ENCODE measurements around the genes SRRM4 and BICDL1.

GRCh38 chr12:118373433-118373997 is 808 bp upstream of the TAOK3 start:
- PRO-cap = no peak

GRCh38 chr12:118383810-118384258 is 7.5 kb downstream of the SUDS3 start:
- PRO-cap = no peak

DNA sequence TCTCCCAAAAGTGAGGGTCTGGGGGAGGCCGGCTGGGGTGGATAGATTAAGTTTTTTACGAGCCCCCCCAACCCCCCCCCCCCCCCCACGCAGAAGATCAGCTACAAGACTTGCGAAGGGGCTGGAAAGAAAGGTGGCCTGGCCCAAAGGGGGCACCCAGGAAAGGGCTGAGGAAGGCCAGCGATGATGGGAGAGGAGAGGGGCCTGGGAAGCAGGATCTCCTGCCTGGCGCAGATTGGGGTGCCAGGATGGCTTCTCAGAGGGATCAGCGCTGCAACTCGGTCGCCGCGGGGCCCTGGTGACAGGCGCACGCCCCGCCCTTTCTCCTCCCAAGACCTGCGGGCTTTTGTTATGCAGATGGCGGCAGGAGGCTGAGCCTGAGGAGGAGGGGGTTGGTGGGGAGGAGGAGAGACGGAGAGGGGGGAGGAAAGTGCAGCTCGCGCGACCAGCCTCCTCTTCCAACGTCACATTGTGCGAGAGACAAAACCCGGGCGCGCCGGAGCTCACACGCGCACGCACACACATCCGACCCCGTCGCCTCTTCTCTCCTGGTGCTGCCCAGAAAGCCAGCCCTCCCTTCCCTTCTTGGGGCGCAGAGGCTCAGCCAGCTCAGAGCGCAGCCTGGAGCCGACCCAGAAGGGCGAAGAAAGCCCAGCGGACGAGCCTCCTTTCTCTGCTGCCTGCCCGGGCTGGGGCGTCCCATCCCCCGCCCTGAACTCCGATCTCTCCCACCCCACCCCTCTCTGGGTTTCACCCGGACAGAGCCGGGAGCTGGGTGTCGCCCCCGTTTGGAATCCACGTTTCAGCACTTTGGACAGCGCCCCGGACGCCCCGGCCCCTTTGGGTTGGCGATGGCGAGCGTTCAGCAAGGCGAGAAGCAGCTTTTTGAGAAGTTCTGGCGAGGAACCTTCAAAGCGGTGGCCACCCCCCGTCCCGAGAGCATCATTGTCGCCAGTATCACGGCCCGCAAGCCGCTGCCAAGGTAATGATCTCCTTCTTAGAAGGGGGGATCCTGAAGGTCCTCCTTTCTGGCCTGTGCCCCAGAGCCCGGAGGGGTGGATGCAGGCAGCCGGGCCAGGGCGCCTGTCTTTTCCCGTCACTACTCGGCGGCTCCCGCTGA is at the start of gene SRRM4:
Gene SRRM4 (plus strand): TSS at position 510 of the 1,120 bp plus-strand sequence.
- PRO-cap = no peak

DNA sequence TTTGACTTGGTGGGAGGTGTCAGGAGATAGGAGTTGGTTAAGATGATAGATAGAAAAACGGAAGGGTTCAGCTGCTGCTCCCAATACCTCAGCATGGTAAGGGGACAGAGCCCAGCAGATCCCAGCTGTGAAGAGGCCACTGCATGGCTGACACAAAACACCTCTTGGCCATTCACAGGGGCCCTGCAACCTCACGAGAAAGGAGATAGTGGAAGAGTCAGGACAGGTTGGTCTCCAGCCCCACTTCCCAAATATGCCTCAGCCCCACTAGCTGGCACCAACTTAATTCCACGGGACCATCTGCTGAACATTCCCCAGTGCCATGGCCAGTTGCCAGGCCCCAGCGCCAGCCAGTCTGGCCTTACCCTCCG is 21.3 kb upstream of the HSPB8 start:
- PRO-cap = no peak

DNA sequence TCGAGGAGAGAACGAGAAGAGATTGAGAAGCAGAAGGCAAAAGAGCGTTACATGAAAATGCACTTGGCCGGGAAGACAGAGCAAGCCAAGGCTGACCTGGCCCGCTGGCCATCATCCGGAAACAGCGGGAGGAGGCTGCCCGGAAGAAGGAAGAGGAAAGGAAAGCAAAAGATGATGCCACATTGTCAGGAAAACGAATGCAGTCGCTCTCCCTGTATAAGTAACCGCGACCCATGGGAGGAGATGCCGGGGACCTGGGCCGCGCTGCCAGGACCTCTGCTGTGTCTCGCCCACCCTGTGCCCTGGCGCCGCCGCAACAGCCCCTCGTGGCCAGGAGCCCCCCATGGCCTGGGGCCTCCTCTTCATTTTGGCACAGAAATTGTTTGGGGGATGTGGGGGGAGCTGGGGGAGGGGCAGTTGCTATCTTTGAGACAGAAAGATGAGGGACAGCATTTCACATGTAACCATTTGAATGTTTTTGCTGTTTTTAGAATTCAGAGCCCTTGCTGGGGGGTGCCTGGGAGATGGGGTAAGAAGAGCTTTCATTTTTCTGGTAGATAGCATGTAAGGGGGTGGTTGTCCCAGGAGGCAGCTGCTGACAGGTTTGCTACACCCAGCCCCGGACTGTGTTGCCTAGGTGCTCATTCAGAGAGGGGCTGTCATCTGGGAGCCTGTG is 16.6 kb downstream of the HSPB8 start:
- PRO-cap = no peak

GRCh38 chr12:119246872-119247705 is 68.4 kb downstream of the HSPB8 start:
- PRO-cap = no peak

DNA sequence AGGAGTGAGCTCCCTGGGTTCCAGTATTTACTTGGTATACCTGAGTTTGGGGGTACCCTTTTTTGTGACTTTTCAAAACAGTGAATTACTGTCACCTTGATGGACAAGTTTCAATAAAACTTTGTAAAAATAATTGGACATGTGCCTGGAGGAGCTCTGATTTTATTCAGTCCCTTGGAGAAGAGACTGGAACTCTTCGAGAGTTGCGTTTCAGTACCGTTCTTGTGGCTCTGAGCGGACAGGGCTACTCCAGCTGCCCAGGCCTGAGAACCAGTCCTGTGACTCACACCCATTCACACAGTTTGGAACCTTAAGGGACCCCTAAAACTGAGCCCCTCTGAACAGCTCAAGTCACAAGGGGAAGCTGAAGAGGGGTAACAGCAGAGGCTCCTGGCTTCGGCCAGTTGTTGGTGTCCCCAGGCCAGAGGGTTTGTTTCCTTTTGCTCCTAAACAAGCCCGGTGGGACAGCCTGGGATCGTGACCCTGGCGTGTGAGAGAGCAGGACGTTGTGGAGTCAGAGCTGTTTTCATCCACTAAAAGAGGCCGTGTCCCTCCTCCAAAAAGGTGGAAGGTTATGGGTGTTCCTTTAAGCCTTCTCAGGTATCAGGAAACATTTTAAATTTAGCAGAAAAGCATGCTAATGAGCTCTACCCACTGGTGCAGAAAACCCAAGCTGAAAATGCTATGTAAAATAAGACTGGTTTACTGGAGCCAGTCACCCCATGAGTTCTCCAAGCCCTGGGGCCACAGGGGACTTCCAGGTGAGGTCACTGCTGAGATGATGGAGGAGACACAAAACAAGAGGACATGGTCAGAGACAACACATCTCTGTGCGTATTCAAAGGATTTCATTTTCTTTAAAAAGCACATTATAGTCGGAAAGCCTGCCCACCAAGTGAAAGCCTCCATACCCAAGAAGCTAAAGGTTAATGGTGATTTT is 13.8 kb downstream of the PRKAB1 start:
- PRO-cap = no peak

GRCh38 chr12:119692241-119693667 is 24.8 kb downstream of the PRKAB1 start:
- PRO-cap = no peak

- PRO-cap = unidirectional peak, minus-strand start at chr12:119804455
Observed at GRCh38 chr12:119803928-119804929, 72.9 kb downstream of the CIT start.

DNA sequence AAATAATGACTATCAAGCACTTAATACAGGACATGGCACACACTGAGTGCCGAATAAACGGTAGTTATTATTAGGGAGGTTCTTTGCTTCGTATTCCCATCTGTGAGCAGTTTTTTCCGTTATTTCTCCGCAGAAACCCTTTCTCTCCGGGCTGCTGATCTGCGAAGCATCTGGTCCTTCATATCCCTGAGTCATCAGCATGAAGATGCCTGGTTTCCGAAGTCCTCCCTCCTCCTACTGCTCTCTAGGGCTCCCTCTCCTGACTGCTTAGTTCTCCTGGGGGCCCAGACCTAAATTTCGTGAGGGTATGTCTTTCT is 737 bp upstream of the BICDL1 start:
- PRO-cap = no peak

GRCh38 chr12:119988658-119989710 is at the start of gene BICDL1:
Gene BICDL1, plus strand, starts transcription at chr12:119989236.
- PRO-cap = unidirectional peak, plus-strand start at chr12:119989212

DNA sequence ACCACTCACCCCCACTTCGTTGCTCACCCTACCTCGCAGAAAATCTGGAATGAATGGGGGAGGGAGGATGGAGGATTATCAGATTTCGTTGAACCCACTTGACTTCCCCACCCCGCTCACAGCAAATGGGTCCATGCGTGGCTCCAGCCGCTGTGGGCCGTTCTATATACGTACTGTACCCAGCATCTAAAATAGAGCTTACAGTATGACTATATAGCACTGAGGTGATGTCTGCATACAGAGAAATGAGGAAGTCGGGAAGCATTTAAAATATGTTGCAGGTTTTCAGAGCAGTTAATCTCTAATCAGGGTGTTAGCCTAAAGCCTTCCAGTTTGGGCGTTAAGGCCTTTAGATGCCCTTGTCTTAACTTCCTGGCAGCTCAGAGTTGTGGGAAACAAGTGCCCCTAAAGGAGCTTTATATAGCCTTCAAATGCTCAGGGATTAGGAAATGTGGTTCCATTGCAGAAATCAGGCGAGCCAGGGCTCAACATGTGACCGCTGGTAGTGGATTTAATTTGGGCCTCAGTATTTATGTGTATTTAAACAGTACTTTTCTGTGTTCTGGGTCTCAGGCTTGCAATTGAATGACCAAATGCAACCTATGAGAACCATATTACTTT is 1.4 kb downstream of the BICDL1 start:
- PRO-cap = no peak

DNA sequence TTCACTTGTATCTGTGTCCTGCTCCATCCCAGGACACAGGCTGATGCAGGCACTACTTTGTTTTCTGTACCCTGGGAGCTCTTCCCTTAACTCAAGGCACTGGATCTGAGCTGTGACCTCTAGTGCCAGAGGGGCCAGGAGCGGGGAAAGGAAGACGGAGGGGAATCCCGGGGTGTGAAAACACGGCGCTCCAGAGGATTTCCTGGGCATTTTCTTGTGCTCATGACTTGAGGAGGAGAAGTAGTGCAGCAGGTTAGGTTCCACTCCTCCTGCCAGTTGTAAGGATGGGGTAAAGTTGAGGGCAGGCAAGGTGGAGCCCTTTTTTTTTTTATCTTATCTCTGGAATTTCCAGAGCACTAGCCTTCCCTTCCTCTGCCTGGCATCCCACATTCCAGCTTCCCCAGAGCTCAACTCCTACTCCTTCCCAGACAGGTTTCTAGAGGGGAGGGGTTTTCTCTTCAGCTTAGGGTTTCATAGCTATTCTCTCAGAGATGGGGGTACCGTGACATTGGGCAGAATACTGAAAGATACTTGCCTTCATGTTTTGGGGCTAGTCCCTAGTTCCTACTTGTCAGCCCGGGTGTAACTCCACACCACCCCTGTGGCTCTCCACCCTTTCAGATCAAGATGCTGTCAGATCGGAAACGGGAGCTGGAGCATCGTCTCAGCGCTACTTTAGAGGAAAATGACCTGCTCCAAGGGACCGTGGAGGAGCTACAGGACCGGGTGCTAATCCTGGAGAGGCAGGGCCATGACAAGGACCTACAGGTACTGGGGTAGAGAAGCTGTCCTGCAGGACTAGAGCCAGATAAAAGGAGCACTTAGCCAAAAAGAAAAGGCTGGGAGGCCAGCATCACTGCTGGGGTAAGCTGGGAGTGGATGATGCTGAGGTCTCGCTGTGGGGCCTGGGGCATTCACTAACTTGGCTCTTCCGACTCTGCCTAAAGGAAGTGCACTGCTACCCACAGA is 52.2 kb downstream of the RAB35 start:
- PRO-cap = no peak

- PRO-cap = no peak
Observed at GRCh38 chr12:120124267-120124776, 7.8 kb upstream of the RAB35 start.

DNA sequence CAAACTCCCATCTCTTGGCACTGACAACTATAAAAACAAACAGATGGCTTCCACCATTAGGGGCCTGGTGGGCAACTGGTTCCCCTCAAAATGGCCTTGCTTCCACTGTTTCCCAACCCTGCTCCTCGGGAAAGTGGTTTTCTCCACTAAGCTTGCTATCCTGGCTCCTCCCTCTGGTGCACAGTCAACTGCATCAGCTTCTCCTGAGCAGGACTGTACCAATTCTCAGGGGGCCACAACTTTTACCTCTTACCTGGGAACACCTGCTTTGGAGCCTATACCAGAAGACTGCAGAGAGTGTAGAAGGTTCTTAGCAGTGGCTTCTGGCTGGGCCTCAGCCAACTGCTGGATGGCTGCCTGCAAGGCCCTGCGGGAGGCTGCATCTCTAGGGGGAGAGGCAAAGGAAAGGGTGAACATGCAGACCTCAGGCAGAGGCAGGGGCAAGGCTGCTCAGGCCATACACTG is 10.6 kb downstream of the GCN1 start:
- PRO-cap = no peak

GRCh38 chr12:120194096-120194622 is 356 bp downstream of the GCN1 start:
- PRO-cap = no peak

GRCh38 chr12:120240307-120241110 is 25.0 kb downstream of the PXN start:
- PRO-cap = no peak

GRCh38 chr12:120247410-120247824 is 18.1 kb downstream of the PXN start:
- PRO-cap = no peak

DNA sequence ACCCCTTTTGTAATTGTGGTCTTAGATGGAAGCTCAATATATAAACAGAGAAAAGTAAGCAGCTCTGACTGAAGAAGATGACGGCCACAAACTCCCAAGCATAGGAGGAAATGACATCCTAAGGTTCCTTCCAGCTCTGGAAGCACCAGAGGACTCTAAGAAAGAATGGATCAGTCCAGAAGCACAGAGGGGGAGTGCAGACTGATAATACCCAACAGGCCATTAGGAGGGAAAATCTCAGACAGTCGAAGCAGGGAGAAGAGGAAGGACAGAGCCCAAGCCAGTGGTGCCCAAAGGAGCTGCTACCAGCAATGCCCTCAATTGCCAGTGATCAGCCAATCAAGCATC is 16.4 kb downstream of the PXN start:
- PRO-cap = no peak

DNA sequence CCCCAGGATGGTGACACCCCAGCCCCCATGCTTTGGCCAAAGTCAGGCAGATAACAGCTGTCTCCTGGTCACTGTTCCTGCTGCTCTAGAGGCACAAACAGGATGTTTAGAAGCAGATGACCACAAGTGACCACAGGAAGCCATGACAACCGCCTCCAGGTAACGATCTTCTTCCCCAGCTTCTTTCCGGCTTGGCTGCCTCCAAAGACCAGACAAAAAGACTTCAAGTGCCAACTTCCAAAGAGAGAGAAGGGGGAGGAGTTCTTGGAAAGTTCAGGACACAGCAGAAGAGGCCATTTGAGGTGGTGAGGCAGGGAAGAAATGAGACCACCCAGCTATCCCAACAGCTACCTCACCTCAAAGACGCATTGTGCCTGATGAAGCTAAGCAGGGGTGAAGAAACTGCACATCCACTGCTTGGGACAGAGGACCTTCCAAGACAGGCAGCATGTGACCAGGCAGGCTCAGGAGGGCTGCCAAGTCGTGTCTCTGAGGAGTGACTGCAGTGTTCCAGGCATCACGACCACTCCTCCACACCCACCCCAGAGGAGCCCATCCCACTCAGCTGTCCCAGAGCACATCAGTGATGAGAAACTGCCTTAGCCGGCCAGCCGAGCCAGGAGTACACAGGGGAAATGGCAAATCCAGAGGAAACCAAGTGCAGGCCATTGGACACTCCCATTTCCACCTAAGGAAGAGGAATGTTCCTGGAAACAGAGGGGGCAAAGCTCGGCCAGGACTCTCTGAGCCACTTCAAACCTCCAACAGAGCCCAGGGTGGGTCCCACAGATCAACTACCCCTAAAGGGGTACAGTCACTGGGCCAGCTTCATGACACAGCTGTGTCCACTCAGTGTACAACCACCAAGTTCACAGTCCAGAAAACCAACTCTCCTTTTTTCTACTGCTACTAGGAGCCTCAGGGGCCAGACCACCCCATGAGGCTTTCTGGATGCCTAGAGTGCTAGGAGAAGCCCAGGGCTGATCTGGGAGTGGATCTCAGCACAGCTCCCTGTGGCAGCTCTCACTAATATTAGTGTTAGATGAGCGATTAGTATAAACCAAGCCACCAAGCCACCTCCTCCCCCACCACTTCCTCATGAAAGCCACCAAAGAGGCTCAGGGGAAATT is 15.6 kb downstream of the PXN start:
- PRO-cap = no peak